Measurements from ENCODE around the gene CNOT6.

GRCh38 chr5:179832499-179833330 is 12.0 kb downstream of the SQSTM1 start:
- PRO-cap = no peak

DNA sequence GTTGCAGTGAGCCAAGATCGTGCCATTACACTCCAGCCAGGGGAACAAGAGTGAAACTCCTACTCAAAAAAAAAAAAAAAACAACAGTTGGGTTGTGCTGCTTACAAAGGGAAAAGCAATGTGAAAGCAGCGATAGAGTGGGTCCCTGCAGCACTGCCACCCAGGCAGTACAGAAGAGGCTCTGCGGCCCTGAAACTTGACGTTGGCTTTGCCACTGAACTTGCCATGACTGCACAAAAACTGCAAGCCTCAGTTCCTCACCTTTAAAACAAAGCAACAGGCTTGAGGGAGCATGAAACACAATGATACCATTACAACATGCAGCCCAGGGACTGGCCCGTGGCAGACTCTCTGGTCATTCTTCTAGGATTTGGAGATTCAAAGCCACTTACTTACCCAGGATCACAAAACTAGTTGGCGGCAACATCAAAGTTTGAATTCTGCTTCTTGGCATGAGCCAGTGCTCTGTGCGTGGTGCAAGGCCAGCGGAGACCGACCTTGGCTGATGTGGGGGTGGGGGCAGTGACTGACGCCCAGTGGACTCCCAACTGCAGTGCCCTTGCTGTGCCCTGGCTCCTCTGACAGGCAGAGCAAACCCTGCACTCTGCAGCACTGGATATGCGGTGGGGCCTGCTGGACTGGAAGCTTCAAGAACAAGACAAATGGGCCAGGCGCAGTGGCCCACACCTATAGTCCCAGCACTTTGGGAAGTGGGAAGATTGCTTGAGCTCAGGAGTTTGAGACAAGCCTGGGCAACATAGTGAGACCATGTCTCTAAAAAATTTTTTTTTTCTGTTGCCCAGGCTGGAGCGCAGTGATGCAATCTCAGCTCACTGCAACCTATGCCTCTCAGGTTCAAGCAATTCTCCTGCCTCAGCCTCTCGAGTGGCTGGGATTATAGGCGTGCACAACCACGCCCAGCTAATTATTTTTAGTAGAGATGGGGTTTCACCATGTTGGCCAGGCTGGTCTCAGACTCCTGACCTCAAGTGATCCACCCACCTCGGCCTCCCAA is 18.8 kb downstream of the SQSTM1 start:
- PRO-cap = no peak

DNA sequence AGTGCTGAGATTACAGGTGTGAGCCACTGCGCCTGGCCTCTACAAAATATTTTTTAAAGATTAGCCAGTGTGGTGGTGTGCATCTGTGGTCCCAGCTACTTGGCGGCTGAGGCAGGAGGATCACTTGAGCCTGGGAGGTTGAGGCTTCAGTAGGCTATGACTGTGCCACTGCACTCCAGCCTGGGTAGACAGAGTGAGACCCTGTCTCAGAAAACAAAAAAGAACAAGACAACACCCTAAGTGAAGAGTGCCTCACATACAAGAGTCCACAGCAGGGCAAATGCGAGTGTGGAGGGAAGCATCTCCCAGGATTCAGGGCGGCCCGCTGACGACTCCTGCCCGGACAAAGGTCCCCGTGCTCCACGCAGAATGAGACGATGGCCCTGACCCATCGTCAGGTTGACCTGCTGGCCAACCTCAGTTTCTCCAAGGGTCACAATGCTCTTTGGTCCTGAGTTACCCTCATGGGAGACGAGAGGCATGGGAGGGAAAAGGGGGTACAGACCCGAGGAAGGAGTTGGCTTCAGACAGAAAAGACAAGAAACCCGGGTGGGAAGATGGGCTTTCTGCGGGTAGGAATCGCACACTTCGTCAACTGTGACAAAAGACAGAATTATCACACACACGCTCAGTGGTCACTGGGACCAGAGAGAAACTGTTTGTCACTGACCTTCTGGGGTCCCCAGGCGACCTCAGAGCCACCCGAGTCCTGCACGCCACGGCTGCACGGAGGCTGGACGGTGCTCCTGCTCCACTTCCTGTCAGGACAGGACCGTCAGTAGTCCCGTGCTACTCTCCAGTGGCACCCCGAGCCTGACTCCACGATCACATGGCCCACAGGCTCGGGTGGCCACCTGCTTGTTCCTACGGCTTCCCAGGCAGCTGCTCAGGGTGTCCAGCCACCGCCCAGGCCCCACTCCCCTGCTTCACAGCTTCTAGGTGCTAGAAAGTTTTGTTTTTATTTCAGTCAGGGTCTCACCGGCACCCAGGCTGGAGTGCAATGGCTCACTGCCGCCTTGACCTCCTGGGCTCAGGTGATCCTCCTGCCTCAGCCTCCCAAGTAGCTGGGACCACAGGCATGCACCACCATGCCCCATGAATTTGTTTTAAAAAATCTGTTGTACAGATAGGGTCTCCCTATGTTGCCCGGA is 18.0 kb downstream of the MRNIP start:
- PRO-cap = no peak

- PRO-cap = no peak
Observed at GRCh38 chr5:179844095-179844422, 14.6 kb downstream of the MRNIP start.

DNA sequence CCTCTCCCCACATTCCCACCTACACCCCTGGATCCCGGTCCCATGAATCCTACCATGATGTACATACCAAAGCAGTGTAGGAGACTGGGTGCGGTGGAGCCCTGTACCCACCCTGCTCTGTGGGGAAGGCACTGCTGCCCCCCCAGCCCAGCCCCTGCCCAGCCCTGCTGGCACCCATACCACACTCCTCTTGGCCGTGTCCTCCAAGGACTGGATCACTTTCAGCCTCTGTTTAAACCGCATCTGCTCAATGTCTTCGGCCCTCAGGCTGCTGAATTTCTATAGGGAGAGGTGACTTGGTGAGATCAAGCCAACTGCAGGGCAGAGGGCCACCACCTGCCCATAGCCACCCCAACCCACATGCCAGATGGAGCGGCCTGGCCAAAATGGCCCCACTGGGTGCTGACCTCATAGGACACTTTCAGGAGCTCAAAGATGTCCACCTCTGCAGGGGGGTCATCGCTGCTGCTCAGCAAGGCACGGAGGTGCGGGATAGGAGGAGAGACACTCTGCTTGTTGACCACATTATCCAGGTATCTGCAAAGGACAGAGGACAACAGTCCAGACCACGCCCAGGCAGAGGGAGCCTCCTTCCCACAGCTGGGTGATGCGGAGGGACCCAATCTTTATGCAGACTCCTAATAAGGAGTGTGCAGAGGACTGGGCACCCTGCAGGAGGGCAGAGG is 14.2 kb upstream of the MRNIP start:
- PRO-cap = no peak

GRCh38 chr5:179913849-179914720 is 6.4 kb upstream of the TBC1D9B start:
- PRO-cap = no peak

- PRO-cap = no peak
Observed at GRCh38 chr5:179923355-179923579, 15.6 kb upstream of the TBC1D9B start.

GRCh38 chr5:179966784-179967169 is 59.1 kb upstream of the TBC1D9B start:
- PRO-cap = no peak

- PRO-cap = no peak
Observed at GRCh38 chr5:179991226-179991881, 80.2 kb downstream of the RNF130 start.

GRCh38 chr5:180085005-180085771 is 13.6 kb upstream of the RNF130 start:
- PRO-cap = no peak

DNA sequence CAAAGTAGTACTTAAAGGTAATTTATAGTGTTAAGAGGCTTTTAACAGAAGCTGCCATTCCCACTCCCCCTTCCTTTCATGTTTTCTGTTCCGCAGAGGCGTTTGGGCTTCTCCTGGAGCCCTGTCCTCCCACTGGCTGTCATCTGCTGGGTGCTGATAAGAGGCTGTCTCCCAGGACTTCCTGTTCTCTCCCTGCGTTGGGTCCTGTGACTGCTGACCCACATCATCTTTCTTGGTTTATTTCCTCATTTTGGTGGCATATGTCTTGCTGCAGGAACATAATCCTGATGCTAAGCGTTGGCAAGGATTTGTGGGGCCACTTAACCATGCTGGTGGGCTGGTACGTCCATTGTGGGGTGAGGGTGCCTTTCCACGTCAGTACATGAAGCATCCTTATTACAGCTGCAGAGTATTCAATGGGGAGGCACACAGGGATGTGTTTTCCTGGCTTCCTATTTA is 22.1 kb upstream of the RNF130 start:
- PRO-cap = no peak

GRCh38 chr5:180180002-180180490 is 29.0 kb downstream of the RASGEF1C start:
- PRO-cap = unidirectional peak, minus-strand start at chr5:180180119

DNA sequence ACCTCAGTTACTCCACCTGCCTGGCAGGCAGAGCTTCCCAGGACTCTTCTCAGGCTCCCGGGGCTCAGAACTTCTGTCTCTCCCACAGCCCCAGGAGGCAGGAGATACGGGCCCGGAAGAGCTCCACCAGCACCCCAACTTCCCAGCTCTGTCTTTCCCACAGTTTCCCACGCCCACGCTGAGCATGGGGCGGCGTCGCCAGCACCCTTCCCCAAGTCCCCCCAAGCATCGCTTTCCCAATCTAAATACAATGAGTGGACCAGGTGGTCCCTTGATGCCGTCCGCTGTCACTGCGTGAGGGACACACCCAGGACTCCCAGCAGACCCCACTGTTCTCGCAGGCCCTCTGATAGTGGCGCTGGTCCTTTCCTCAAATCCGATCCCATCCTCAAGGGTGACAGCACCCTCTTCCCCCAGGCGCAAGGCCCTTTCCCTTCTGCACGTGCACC is 803 bp downstream of the RASGEF1C start:
- PRO-cap = no peak

- PRO-cap = no peak
Observed at GRCh38 chr5:180210061-180210701, 1.2 kb upstream of the RASGEF1C start.

- PRO-cap = no peak
Observed at GRCh38 chr5:180324942-180325388, 28.2 kb downstream of the GFPT2 start.

DNA sequence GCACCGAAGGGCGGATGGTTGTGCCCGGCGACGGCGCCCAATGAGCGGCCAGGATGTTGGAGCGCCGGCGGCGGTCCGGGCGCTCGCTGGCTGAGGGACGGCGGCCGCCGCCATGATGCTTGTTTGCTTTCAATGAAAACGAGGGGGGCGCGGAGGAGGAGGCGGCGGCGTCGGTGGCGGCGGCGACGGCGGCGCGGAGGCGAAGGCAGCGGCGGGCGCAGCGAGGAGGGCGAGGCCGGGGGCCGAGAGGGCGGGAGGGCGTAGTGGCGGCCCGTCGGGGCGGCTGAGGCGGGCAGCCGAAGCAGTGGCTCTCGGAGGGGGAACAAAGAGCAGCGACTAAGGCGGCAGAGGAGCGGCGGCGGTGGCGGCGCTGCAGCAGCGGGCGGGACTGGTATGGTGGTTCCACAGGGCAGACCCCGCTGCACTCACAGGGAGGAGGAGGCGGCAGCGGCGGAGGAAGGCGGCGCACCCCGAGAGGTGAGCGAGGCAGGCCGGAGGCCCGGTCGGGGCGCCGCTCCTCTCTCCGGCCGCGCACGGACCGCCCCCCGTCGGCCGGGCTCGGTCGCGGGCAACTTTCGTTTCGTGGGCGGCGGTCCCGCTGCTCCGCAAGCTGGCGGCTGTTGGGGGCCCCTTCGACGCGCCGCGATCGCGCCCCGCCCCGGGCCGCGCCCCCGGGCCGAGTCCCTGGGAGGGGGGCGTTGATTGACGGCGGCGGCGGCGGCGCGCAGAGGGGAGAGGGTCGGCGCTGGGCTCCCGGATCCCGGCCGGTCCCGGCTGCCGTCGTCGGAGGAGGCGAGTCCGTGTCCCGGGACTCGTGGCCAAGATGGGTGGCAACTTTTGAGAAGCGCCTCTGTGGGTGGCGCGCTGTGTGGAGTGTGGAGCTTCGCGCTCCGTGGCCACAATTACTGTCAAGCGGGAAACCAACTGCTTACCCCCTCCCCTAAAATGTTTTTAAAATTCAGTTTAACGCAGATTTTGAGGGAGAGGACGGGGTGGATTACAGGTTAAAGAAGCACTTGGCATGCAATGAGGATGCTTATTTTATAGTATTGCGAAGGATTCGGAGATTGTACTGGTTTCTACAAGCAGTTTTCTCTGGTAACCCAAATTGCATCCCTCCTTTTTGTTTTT is at the start of gene CNOT6:
CNOT6 (plus strand) TSS at position 93 of the 1,131 bp plus-strand sequence.
- PRO-cap = bidirectional peak, plus-strand start at position 93 of the sequence, minus-strand start outside the sequence; bidirectional peak, plus-strand start at position 726 of the sequence, minus-strand start at position 649 of the sequence

- PRO-cap = no peak
Observed at GRCh38 chr5:180791178-180791861, 11.3 kb downstream of the MGAT1 start.

DNA sequence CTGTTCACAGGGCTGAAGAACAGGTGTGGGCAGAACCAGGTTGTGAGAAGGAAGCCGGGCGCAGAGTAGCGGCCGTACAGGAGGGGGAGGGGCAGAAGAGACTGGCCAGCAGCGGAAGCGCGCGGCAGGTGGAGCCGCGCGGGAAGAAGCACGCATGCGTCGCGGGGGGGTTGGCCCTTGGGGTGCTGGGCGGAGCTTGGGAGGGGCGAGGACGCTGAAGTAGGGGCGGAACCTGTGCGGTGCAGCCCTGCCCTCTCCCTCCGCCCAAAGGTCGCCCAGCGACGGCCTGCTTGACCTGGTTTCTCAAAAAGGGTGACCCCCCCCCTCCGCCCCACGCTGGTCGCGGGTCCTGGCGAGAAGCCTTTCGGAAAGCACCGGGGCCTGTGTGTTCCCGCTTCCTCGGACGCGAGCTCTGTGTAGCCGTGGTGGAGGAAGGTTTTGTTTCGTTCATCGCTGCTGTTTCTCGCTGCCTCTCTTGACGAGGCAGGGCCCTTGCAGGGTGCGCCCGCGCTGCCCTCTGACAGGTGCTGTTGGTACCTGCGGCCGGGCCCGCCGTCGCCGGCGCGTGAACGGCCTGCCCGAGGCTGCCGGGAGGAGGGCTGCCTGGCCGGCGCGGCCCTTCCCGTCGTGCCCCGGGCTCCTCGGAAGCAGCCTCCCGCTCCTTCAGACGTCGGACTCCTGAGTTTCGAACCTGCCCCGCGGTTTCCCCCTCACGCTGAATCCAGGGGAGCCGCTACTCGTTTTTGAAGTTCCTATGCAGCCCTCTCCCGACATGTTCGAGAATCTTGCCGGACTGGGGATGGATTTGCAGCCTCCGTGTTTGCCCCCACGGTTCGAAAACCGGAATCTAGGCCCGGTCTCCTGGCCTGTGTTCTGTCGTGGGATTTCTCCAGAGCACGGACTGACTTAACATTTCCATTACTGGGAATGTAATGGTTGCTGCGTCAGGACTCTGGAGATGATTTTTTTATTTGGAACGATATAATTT is 8.0 kb upstream of the MGAT1 start:
- PRO-cap = bidirectional peak, plus-strand start at position 342 of the sequence, minus-strand start at position 104 of the sequence; bidirectional peak, plus-strand start at position 638 of the sequence, minus-strand start at position 630 of the sequence

- PRO-cap = no peak
Observed at GRCh38 chr5:180815045-180816117, 12.8 kb upstream of the MGAT1 start.

DNA sequence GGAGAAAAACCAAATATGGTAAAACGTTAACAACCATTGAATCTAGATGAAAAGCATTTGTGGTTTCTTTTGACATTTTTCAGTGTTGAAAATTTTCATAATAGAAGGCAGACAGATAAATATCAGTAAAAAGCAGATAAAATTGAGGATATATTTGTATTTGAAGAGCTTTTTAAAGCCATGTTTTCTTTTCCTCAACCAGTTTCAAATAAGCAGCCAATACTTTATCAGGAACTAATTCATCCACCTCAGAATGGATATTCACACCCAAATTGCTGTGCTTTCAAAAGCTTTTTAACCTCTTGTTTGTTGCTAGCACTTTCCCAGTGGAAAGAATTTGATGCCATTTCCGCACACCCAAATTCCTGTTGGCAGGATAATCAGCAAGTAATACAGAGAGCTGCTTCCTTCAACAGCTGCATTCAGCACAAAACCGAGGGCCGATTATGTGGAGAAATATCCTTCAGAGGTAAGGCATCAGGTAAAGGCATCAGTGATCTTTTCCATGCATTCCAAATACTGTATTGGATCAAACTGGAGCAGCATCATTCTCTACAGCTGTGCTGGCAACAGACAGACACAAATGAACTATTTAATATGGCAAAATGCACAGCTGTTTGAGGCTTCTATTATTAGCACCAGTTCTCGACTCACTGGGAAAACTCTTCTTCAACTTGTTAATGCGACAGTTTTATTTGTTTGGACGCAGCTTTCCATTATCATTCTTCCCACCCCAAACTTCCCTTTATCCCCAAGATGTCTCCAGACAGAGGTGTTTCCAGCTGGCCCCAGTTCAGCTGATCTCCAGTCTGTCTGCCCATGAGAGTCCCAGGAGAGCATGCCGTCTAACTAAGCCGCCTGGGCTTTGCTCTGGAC is 22.1 kb upstream of the MGAT1 start:
- PRO-cap = no peak

Data from LUHMES (cell line).